ENCODE data around the genes HSD3B2, PHGDH, FAM72C and FAM72D.

DNA sequence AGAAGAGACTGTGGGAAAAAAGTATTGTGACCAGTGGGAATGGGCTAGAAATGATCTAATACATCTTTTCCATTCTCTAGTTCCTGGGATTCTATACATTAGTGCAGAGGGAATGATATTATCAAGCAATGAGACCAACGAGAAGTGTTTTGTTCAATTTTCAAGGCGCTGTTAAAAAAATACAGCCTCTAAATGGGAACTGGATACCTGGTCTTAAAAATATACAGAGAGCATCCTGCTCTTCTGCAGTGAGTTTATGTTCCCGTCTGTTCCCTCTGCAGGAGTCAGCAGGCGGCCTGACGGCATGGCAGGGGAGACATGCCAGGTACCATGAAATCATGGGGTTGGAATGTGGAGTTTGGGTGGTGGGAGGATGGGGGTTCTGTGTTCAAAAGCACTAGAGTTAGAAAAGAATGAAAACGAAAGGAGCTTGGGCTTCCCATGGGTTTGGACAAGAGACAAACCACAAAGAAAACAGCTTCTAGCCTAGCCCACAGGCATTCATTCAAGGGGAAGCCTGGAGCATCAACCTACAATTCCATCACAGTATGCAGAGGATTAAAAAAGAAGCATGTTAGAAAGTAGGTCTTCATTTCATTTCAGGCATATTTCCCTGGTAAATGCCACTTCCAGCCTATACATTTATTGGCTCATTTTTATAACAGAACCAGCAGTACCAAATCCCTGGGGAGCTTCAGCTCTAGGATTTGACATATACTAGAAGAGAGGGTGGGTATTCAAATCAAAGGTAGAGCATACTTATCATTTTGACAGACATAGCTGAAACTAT, 59.9 kb downstream of the WARS2 start:
- PRO-cap, result no peak
- RRBS, 2 experiments, result no CpG with 5 or more reads among the region's 6 CpGs

DNA sequence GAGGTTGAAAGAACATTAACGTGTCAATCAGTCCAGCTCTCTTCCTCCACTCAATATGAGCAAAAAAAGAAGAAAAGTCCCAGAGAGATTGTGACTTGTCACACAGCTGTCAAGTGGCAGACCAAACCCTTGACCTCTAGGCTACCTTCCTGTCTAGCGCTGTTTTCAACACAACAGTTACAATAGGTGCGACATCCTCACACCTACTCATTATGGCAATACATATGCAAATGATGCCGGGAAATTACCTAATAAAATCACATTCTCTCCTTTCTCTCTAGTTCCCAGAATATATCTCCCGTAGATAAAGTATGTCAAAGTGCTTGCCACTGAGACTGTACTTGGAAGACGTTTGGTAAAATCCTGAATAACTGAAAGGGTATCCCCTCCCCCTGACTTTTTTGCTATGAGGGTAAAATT, 988 bp downstream of the WARS2 start:
- PRO-cap, result no peak
- RRBS, 2 experiments, result no CpG with 5 or more reads among the region's 6 CpGs

DNA sequence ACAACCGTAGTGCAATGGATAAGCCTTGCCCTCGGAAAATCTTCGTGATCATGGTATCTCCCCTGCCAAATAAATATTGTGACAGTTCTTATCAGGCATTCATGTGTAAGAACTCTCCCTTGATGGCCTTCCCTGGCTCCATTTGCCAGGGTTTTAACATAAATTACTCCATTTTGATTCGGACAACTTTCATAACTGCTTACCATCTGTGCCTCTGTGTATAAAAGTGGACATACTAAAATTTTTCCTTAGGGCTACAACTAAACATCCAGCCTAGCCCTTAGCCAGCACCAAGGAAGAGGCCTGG, 37.2 kb upstream of the HAO2 start:
- PRO-cap, result no peak
- RRBS, 2 experiments, result no CpG with 5 or more reads among the region's 4 CpGs

DNA sequence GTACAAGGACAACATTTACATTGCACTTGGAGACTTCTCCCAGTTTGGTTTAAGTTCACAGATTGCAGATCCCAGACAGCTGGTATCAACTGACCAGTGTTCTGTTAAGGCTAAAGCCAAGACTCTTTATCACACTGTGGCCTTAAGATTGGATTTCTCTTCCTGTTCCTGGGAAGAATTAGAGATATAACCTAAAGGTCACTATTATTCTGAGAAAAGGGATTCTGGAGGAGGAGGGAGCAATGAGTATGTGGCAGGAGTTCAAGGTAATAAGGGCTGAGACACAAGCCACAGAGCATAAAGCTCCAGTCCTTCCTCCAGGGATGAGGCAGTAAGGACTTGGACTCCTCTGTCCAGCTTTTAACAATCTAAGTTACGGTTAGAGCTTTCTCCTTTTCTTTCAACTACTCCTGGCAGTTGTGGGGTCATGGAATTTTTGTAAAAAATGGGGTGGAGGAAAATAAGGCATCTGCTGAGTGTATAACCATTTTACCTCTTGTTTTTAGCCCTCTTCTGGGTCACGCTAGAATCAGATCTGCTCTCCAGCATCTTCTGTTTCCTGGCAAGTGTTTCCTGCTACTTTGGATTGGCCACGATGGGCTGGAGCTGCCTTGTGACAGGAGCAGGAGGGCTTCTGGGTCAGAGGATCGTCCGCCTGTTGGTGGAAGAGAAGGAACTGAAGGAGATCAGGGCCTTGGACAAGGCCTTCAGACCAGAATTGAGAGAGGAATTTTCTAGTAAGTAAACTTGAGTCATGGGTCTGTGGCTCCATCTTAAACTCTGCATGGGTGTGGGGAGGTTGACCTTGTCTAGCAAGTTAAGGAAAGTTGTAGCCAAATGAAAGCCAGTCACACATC, at the start of gene HSD3B2:
Gene HSD3B2, plus strand, starts transcription at position 326 of the 857 bp plus-strand sequence.
- PRO-cap, result no peak
- RRBS, 2 experiments, result no CpG with 5 or more reads among the region's 5 CpGs

- PRO-cap, result no peak
- RRBS, 2 experiments, result no CpG with 5 or more reads among the region's 3 CpGs
These were observed 21.2 kb downstream of the ZNF697 start for GRCh38 chr1:119626893-119627223.

DNA sequence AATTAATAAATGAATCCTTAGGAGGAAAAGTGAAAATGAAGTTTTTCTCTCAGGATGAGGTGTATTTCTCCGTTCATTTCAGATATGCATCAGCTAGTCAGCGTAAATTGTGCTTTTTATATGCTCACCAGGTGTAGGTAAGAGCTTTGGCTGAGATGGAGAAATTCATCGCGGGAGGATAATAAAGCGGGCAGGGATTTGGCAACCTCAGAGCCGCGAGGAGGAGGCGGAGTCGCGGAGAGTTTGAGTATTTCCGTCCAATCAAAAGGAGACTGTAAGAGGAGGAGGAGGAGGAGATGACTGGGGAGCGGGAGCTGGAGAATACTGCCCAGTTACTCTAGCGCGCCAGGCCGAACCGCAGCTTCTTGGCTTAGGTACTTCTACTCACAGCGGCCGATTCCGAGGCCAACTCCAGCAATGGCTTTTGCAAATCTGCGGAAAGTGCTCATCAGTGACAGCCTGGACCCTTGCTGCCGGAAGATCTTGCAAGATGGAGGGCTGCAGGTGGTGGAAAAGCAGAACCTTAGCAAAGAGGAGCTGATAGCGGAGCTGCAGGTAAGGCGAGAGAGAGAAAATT, at the start of gene PHGDH:
Gene PHGDH, plus strand, starts transcription at position 329 of the 577 bp plus-strand sequence.
- PRO-cap, result unidirectional peak, plus-strand start at position 331 of the sequence
- RRBS, 2 experiments, result no CpG with 5 or more reads among the region's 23 CpGs

GRCh38 chr1:119735237-119735789, 23.6 kb downstream of the PHGDH start:
- PRO-cap, result no peak
- RRBS, 2 experiments, result no CpG with 5 or more reads among the region's 17 CpGs

DNA sequence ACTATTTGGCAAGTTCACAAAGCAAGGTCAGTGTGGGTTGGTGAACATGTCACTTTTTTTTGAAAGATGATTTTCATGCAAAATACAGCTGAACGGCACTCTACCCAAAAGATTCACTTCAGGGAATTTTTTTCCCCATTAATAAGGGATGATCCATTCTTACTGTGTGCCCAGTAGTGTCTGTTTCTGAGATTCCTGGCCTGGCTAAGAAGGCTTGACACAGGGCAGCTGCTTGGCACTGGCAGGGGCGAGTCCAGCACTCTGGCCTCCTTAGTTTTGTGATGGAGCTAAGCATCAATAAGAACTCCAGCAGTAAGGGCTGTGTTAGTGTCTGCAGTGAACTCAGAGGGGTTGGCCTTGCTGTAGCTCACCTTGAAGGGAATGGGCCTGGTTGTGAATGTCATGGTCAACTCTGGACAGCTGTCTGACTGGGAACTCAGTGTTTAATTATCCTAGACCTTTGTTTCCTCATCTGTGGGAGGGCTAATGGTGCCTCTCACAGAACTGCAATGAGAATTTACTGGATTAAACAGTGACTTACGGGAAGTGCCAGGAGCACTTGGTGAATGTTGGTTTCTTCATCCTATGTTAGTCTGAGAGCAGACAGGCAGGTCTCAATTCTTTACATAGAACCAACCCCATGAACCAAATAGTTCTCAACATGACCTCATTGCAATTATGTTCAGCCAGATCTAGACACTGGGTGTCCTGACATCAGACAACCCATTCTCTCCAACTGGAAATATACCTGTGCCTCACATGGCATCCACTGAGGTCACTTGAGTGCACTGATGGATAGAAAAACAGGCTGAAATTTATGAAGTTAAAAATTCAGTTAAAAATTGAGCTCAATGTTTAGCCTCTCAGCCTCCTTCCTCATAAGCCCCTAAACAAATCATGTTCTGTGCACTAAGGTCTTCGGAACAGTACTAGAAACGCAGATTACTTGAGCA, 23.7 kb downstream of the HMGCS2 start:
- PRO-cap, result no peak
- RRBS, 2 experiments, result no CpG with 5 or more reads among the region's 5 CpGs

DNA sequence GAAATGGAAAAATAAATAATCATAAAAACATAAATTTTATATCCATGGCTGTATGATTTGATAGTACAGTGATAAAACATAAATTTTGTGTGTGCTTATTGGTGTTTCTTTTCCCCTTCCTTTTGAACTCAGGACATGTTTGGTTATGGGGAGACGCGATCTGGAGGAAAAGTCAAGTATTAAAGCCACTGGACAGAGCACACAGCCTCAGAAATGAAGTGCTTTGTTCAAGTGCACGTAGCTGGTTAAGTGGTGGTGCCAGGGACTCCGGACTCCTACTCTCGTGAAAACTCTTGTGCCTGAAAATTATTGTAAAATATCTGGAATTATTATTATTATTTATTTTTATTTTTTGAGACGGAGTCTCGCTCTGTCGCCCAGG, 9.7 kb upstream of the HMGCS2 start:
- PRO-cap, result no peak
- RRBS, 2 experiments, result no CpG with 5 or more reads among the region's 8 CpGs

DNA sequence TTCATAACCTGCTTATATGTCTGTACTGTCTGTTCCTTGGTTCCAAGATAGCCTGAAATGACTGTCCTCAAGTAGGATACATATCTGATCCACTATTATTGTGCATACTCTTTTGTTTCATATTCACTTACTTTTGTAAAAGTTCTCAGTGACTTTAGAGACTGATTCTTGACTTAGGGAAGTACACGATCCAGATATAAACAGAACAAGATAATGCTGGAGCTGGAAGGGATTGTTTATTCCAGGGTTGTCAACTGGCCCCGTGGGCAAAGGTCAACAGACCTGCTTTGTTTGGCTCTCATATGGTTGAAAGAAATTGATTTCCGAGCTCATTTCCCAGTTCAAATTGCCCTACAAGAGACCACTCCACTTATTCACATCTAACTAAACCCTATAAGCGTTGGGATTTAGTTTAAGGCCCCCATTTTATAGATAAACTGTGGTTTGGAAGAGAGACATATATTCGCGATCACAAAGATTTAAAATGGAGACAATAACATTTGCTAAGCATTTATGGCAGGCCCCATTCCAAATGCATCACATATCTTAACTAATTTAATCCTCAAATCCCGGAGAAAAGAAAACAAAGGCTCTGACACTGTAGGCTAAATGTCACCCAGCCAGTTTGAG, 20.8 kb downstream of the REG4 start:
- PRO-cap, result no peak
- RRBS, 2 experiments, result no CpG with 5 or more reads among the region's 7 CpGs

DNA sequence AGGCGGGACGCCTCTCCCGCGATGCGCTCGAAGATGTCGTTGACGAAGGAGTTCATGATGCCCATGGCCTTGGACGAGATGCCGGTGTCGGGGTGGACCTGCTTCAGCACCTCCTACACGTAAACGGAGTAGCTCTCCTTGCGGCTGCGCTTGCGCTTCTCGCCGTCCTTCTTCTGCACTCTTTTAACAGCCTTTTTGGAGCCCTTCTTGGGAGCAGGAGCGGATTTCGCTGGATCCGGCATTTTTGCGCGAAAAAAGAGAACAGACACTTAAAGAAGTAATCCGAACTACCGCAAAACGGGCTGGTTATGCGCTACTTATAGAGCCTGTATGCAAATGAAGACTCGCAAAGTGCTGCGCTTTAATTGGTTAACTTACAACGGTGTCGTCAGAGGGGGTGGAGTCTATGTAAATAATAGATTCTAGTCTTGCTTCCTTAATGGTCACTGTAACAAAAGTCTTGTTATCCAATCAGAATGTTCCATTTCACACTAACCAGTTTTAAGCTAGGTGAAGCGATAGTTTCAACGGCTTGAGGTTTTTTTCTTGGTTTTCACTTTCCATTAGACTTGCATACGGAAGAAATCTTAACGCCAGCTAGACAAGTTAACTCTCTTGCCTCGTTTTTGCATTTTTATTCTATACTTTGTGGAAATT, 67.0 kb downstream of the FAM72B start:
- PRO-cap, result no peak
- RRBS, 2 experiments, result no CpG with 5 or more reads among the region's 36 CpGs

DNA sequence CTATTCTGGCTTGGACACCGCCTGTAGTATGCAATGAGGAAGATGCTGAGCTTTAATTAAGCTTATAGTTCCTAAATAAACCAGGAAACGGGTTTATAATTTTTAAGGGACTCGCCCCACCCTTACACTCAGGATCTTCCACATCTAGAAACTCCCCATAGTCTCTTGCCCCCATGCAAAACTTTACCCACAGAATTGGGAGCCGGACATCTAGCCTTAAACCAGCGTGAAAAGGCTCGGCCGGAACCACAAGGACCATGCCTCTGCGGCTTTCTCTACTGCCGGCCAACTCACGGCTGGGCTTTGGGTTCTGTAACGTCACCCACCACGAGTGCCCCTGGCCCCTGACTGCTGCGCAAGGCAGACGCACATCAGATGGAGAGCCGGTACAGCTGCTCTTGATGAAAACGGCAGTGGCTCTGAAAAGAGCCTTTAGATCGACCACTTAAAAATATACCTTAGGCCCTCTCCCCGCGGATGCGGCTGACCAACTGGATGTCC, 66.4 kb downstream of the FAM72B start:
- PRO-cap, result no peak
- RRBS, 2 experiments, result no CpG with 5 or more reads among the region's 20 CpGs

- PRO-cap, result no peak
- RRBS, 2 experiments, result no CpG with 5 or more reads among the region's 9 CpGs
These were observed 326.9 kb downstream of the SRGAP2C start for GRCh38 chr1:121511300-121512534.

DNA sequence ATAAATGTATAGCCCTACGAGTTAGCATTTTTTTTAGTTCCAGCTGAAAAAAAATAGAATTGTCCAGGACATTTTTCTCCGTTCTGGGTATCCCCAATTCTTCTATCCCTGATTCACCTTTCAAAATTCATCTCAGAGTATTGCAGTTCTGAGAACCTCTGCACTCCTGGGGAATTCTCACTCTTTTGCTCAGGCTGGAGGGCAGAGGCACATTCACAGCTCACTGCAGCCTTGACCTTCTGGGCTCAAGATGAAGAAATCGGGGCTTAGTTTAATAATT, 337.1 kb downstream of the SRGAP2C start:
- PRO-cap, result no peak
- RRBS, 2 experiments, result no CpG with 5 or more reads among the region's 3 CpGs

- PRO-cap, result no peak
- RRBS, 2 experiments, result no CpG with 5 or more reads among the region's 51 CpGs
These were observed at the start of gene FAM72C for GRCh38 chr1:143971717-143972409. TSS of gene FAM72C (minus strand) at chr1:143971986.

- PRO-cap, result no peak
- RRBS, 2 experiments, result no CpG with 5 or more reads among the region's 9 CpGs
These were observed 21.4 kb downstream of the NBPF15 start for GRCh38 chr1:144439895-144440543.

- PRO-cap, result no peak
- RRBS, 2 experiments, result no CpG with 5 or more reads among the region's 47 CpGs
These were observed at the start of gene FAM72D for GRCh38 chr1:145095761-145096327. TSS of gene FAM72D (plus strand) at chr1:145095974.

GRCh38 chr1:145214338-145214918, 27.5 kb downstream of the PPIAL4D start:
- PRO-cap, result unidirectional peak, minus-strand start at chr1:145214496
- RRBS, 2 experiments, result no CpG with 5 or more reads among the region's 25 CpGs

DNA sequence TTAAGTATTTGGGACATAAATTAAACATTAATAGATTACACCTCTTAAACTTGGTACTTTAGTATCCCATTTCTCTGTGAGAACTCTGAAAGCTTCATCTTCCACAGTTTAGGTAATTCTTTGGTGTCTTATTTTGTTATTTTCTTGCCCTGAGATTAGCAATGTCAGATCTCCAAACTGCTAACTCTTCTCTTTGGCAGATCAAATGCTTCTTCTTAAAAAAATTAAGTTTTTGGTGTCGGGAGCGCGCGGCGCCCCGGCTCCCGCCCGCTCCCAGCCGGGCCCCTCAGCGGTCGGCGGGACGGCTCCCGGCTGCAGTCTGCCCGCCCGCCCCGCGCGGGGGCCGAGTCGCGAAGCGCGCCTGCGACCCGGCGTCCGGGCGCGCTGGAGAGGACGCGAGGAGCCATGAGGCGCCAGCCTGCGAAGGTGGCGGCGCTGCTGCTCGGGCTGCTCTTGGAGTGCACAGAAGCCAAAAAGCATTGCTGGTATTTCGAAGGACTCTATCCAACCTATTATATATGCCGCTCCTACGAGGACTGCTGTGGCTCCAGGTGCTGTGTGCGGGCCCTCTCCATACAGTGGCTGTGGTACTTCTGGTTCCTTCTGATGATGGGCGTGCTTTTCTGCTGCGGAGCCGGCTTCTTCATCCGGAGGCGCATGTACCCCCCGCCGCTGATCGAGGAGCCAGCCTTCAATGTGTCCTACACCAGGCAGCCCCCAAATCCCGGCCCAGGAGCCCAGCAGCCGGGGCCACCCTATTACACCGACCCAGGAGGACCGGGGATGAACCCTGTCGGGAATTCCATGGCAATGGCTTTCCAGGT, 9.2 kb downstream of the PPIAL4D start:
- PRO-cap, result bidirectional peak, plus-strand start at position 408 of the sequence, minus-strand start at position 321 of the sequence
- RRBS, 2 experiments, result no CpG with 5 or more reads among the region's 54 CpGs

DNA sequence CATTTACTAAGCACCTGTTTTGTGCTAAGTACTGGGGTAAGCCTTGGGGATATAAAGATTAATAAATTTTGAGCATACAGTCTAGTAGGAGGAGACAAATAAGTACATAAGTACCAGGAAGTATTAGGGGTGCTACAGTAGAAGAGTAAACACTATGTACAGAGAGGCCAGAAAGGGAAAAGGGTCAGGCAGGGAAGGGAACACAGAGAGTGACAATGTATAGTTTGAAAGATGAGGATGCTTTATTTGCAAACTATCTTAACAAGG, 2.0 kb upstream of the NUDT17 start:
- PRO-cap, result no peak

All from HEK293 (cell line).